Placental pericyte (primary cell): Measurements from ENCODE around the genes DMAP1, RPS8 and MAST2.

GRCh38 chr1:44213143-44214145 is at the start of gene DMAP1:
TSS of gene DMAP1 (plus strand) at chr1:44213471.
- CAGE, long polyA plus RNA, result no peak

- CAGE, long polyA plus RNA, result no peak
Measured at GRCh38 chr1:44351651-44352201, 3.3 kb downstream of the ERI3 start.

DNA sequence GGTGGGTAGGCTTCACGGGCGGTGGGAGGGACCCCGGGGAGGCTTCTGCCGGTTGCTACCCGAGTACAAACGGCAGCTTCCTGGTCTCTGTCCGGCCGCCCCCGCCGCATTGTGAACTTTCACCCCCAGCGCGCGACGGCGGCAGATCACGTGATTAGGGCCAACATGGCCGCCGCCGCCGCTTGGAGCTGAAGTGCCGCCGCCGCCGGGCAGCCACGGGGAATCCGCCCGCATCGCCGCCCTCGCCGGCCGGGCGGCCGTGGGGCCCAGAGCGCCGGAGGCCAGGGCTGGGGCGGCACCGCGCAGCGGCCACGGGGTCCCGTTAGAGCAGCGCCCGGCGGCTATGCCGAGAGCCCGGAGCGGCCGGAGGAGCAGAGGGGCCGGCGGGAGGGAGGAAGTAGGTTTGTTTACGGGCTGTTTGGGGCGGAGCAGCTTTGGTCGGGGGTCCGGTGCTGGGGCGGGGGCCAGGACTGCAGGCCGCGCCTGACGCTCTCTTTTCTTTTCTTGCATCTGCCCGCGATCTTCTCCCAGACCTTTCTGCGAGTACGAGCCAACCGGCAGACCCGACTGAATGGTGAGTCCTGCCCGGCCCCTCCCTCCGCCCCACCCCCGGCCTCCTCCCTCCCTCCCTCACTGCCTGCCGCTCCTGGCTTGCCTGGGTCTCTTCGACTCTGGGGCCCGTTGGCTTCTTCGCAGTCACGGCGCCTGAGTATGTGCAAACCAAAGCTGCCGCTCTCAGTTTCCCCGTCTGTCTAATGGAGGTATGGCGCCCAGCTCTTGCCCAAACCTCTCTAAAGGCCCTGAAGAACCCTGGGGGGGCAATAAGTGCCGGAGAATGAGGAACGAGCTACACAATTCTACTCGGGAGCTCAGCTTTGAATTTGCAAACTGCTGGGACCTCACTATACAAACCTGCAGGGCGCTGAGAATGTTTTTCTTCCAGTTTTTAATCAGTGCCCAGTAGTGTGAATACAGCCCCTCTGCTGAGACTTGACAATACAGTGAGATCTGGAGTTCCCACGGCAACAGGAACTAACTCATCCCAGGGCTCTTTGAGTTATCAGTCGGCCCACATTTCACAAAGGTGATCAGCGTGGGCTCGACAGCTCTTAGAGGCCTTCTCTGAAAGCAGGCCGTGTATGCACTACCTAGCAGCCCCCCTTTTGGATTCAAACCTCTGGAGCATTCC is 42.1 kb downstream of the TMEM53 start:
- CAGE, long polyA plus RNA, result no peak

DNA sequence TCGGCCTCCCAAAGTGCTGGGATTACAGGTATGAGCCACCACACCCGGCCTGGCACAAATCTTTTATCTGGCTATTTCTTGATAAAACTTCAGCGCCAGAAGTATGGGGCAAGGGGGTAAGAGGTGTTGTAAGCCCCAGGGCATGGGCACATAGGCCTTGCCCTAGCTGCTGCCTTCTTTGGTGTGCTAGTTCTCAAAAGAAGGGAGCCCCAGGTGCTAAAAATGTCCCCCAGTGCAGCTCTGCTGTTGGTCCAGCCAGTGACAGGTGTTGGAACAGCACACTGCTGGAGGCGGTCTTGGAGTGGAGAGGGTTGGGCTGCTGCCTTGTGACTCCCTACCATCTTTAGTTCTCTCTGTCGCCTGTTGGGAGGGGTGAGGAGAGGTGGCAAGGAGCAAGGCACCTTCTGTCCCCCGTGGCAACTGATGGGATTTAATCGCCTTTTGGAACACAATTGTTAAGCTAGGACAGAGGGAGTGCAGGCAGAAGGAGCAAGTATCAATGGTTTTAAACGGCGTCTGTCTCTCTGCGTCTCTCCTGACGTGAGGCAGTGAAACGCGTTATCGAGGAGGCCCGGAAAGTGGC is 34.1 kb downstream of the TMEM53 start:
- CAGE, long polyA plus RNA, result no peak

DNA sequence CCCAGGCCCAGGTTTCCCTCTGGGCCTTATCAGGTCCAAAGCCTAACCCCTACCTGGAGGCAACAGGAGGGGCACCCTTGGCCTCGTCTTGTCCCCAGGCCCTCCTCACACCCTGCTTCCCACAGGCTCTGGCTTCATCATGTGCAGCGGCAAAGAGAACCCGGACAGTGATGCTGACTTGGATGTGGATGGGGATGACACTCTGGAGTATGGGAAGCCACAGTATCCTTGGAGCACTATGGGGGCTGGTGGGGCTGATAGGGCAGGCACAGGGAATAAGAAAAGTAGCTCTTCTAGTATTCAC is 29.8 kb downstream of the TMEM53 start:
- CAGE, long polyA plus RNA, result no peak

- CAGE, long polyA plus RNA, result no peak
Measured at GRCh38 chr1:44775170-44776454, at the start of gene RPS8. TSS of gene RPS8 (plus strand) at chr1:44775540.

- CAGE, long polyA plus RNA, result no peak
Measured at GRCh38 chr1:44776455-44777059, 1.2 kb downstream of the RPS8 start.

- CAGE, long polyA plus RNA, result no peak
Measured at GRCh38 chr1:44778568-44778831, 3.2 kb downstream of the RPS8 start.

DNA sequence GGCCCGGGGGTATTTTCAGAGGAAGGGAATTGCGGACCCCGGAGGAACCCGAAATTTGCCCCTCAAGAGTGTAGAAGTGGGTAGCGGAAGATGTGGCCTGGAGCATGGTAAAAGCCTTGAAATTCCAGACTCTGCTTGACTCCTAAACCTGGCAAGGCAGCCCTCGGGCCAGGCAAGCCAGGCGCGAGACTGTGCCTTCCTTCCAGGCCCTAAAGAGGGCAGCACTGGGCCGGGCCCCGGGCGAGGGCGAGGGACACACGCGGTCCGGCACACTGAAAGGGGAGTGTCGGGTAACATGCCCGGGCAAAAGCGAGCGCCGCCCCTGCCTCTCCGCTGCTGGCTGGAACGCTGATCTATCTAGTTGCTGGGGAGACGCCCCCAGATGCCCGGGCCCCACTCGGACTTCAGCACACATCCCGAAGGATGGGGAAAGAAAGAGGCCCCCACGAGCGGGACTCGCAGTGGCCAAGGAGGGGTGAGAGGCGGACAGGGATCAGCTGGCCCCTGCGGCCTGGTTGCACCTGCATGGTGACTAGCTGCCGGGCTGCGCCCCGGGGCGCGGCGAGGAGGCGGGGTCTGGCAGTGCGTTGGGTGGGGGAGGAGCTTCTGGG is 439 bp upstream of the PLK3 start:
- CAGE, long polyA plus RNA, result no peak

DNA sequence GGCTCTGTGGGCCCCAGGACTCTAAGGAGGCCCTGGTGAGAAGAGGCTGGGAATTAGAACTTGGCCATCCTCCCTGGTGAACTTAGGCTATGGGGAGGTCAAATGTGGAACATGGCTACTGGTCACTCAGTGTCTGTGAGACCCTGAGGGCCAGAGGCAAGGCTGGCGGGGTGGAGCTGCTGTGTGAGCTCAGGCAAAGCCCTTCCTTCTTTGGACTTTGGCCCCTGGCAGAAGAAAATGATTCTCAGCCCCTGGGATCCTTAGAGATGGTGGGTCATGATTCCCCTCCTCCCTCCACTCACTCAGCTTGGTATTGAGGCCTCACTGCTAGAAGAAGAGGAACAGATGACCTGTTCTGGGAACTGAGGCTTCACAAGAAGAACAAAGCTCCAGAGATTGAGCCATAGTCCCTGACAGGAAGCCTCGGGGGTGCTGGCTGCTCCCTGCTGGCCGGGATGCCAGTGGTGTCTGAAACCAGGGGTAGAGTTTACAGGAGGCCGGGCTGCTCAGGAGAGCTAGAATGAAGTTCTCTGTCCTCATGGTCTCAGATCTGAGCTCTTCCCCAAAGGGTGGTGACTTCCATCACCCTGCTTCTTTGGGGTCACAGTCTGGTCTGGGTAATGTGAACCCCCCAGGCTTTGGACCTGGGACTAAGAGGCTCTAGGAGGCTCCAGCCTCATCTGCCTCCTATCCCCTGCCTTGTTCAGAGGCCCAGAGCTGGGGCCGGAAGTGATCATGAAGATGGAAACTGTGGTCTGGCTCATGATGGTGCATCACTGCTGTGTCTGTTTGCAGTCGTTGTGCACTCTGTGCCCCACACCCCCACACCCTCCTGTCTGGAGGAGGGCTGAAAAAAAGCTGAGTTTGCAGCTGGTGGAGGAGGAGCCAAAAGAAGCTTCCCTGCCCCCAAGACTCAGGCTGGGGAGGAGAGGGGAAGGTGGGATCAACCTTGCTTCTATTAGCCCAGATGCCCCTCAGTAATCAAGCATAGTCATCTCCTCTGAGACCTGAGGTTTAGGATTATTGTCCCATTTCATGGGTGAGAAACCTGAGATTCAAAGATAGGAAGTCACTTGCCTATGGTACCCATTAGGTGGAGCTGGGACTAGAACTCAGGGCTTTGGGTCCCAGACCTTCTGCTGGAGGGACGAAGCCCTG is 1.0 kb downstream of the BTBD19 start:
- CAGE, long polyA plus RNA, result no peak

- CAGE, long polyA plus RNA, result no peak
Measured at GRCh38 chr1:45012566-45013549, 804 bp downstream of the UROD start.

- CAGE, long polyA plus RNA, result no peak
Measured at GRCh38 chr1:45015644-45016828, 4.0 kb downstream of the UROD start.

- CAGE, long polyA plus RNA, result no peak
Measured at GRCh38 chr1:45344868-45345735, 5.1 kb downstream of the TOE1 start.

GRCh38 chr1:45393815-45394423 is 53.9 kb downstream of the TOE1 start:
- CAGE, long polyA plus RNA, result no peak

DNA sequence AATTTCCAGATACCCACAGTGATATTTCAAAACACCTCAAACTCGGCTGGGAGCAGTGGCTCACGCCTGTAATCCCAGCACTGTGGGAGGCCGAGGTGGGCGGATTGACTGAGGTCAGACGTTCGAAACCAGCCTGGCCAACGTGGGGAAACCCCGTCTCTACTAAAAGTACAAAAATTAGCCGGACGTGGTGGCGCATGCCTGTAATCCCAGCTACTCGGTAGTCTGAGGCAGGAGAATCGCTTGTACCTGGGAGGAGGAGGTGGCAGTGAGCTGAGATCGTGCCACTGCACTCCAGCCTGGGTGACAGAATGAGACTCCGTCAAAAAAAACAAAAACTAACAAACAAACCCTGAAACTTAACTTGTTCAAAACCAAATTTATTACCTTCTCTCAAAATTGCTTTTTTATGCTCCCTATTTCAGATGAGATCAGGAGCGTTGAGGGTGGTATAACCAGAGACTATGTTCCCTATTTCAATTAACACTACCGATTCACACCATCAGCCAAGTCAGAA is 1.4 kb downstream of the TESK2 start:
- CAGE, long polyA plus RNA, result no peak

DNA sequence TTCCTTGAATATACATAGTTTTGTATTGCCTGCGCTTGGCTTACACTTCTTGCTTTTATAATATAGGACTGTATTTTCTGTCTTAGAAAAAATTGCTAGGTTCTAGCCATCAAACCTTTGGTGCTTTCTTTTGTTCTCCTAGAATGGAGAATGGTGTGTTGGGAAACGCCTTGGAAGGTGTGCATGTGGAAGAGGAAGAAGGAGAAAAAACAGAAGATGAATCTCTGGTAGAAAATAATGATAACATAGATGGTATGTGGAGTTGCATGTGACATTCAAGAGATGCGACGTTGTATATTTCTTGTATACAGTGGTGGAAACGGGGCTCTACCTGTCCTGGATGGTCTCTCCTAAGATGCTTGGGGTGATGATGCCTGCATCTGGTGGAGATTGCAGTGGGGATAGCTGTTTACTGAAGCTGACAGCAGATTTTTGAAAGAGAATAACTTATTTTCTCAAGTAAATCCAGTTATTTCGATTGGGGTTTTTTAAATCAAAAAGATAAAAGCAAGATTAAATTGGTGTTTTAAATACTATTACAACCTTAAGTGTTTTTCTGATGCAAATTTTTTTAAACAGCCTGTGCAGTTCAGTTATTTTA is 17.4 kb downstream of the CCDC17 start:
- CAGE, long polyA plus RNA, result no peak

- CAGE, long polyA plus RNA, result no peak
Measured at GRCh38 chr1:45766964-45767343, 16.5 kb upstream of the IPP start.

DNA sequence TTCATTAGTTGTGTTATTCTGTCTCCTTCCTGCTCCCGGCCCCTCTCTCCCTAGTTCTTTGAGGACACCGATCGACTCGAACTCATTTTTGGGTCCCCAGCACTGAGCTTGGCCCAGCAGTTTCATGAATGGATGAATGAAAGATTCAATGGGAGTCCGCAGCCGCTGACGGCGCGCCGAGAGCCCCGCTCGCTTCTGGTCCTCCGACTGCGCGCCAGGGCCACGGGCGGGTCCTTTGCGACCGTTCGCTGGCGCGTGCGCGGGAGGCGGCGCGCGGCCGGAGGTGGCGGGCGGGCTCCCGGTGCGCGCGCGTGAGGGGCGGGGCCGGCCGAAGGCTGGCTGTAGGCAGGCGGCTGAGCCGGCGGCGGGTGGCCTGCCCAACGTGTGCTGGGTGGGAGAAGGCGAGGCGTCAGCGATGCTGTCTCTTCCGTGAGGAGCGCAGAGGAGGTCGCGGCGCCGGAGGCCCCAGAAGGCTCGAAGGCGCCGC is at the start of gene MAST2:
Gene MAST2, plus strand, starts transcription at position 342 of the 487 bp plus-strand sequence.
- CAGE, long polyA plus RNA, result no peak

- CAGE, long polyA plus RNA, result no peak
Measured at GRCh38 chr1:45822542-45823011, 19.2 kb downstream of the MAST2 start.

GRCh38 chr1:45979166-45979479 is 153.3 kb downstream of the PIK3R3 start:
- CAGE, long polyA plus RNA, result no peak